Pericardium (tissue), 1 donor: ENCODE measurements around a stretch of chr15.

- RRBS = no CpG with 5 or more reads among the region's 8 CpGs
These were observed 95.7 kb downstream of the IGF1R start for GRCh38 chr15:98743726-98744831.

DNA sequence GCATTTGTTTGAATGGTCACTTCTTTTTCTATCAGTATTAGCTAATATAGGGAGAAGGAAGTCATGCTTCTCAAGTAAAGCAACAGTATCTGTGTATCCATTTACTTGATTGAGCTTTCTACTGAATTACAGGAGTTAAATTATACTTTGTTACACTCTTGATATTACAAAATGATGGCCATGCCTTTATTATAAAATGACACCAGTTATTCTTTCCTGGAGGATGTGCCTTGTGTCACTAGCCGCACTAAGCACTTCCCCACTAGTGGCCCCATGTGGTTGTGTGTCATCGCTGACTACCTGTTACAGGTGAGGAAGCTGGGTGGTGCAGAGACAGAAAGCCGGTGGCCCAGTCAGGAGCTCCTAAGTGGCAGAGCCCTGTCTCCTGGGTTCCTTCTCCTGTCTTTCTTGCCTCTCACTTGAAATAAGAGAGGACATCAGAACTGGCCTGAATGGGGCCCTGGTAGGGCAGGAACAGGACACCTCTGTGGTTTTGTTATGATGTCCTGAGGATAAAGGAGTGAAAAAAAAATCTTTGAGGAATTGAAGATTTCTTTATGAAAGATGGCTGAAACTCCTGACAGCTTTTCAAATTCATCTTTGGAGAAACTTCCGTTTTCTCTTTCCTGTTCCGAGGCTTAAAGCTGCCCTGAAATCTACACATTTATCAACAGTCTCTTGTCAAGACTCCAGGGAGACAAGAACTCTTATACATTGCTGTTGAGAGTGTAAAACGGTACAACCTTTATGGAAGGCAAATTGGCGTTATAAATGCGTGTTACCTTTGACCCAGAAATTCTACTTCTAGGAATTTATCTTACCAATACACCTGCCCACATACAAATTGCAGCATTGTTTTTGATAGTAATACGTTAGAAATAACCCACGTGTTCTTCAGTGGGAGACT is 97.0 kb downstream of the IGF1R start:
- RRBS = no CpG with 5 or more reads among the region's 10 CpGs

DNA sequence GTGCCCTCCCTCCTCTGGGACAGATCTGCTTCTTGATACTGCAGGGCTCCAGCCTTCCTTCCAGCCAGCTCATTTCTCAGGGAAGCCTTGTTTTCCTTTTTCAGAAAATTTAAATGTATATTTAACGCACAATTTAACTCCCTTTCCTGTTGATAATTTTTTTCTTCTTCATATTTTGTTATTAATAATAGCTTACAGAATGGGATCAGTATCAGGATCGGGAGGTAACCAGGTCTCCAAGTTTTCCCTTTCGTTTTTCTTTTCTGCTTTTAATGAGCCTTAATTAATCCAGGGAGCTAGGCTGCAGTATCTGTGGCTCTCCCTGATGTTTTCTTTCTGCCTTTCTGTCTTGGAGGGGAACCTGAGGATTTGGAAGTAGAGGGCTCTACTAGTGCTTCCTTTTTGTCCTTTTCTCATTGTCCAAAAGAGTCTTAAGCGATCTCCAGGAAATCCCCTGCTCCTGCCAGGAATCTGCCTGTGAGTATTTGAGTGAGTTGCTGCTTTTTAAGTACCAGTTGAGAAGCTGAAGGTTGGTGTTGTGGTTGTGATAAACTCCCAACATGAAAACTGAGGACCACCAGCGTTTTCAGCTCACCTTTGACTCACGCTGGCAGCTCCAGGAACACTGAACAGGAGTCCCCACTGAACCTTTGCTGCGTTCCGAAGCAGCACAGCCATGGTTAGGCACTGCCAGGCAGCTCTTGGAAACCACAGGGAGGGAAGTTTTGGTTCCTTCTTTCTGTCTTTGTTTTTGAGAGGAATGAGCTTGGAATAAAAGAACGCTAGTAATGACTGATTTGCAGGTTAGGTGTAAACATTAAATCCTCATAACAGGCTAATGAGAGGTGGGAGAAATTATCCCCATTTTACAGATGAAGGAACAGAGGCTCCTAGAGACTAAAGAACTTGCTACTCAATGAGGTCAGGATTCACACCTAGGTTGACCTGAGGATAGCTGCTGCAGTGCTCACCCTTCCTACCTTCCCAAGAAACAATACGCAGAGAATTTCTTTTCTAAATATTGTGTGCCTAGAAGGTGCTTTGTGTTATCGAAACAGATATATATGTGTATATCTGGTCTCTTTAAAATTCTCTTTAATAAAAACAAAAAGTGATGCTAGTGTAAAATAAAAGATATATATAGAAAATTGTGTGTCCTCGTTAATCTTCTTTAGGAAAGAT is 106.0 kb downstream of the IGF1R start:
- RRBS = no CpG with 5 or more reads among the region's 12 CpGs

- RRBS = no CpG with 5 or more reads among the region's 16 CpGs
These were observed 131.3 kb downstream of the IGF1R start for GRCh38 chr15:98779534-98780129.

- RRBS = no CpG with 5 or more reads among the region's 4 CpGs
These were observed 118.8 kb downstream of the PGPEP1L start for GRCh38 chr15:98888733-98889201.

- RRBS = no CpG with 5 or more reads among the region's 7 CpGs
These were observed 43.7 kb downstream of the PGPEP1L start for GRCh38 chr15:98963851-98964372.

DNA sequence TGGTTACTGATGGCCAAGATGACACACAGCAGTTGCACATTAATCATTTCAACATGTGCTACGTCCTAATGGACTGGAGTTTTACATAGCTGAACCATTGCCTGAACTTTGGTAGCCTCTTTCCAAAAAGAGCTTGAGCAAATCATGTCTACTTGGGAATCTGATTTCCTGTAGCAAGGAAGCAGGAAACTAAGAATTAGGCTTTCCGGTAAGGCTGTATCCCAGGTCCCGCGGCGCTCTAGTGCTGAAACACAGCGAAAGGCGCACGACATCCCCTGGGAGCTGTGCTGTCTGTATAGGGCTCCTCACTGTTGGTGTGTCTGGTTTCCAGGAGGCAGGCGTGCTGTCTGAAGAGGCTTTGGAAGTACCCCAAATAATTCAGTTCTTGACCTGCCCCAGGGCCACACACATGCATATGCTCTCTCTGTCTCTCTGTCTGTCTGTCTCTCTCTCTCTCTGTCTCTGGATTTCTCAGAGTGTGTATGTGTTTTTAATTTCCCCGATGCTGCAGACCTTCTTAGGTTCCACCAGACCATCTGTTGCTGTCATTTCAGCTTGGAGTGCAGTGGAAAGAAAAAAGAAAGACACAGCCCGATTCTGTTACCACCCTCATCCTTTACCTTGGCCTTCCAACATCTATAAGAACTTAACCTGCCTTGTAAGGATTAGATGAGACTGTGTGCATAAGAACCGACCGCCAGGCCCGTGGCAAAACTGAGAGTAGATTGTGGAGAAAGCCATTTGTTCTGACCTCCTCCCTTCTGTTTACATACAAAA is 9.5 kb upstream of the PGPEP1L start:
- RRBS = no CpG with 5 or more reads among the region's 14 CpGs

GRCh38 chr15:99120769-99121201 is 15.9 kb downstream of the SYNM start:
- RRBS = no CpG with 5 or more reads among the region's 4 CpGs

DNA sequence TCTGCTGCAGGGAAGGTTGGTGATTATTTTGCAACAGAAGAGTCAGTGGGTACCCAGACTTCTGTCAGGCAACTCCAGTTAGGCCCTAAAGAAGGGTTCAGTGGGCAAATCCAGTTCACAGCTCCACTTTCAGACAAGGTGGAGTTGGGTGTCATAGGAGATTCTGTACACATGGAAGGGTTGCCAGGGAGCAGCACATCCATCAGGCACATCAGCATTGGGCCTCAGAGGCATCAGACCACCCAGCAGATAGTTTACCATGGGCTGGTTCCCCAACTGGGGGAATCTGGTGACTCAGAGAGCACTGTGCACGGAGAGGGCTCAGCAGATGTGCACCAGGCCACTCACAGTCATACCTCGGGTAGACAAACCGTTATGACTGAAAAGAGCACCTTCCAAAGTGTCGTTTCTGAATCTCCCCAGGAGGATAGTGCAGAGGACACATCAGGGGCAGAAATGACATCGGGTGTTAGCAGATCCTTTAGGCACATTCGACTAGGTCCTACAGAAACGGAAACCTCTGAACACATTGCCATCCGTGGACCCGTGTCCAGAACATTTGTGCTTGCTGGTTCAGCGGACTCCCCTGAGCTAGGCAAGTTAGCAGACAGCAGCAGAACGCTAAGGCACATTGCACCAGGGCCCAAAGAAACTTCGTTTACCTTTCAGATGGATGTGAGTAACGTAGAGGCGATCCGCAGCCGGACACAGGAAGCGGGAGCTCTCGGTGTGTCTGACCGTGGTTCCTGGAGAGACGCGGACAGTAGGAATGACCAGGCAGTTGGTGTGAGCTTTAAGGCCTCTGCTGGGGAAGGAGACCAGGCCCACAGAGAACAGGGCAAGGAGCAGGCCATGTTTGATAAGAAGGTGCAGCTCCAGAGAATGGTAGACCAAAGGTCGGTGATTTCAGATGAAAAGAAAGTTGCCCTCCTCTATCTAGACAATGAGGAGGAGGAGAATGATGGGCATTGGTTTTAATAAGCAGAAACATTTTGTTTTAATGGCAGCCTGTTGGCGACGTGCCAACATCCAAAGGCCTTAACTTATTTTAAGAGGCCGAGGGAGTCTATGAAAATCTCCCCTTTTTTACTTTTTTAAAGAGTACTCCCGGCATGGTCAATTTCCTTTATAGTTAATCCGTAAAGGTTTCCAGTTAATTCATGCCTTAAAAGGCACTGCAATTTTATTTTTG is 27.6 kb downstream of the SYNM start:
- RRBS = no CpG with 5 or more reads among the region's 27 CpGs

DNA sequence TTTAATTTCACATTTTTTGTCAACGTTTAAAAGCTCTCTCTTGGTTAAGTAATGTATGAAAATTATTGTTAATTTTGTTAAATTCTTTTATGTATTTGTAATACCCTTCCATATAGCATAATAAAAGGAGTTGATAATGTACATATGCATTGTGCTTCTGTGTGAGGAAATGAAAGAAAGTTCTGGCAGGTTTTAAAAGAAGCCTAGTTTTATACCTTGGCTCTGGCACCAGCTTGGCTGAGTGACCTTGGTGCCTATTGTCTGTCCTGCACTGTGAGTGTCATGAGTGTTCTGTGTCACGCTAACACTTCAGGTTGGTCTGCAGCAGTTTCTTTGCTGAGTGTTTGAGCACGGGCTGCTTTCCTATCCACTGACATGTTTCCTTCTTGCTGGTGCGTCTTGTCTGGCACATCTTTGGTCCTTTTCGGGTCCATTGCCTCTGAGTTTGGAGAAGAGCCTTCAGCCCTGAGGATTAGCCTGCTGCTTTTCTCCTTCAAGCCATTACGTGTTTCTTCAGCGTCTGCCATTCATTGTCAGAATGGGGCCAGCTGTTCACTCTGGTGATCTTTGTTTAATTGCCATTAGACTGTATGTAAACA is 55.3 kb downstream of the LRRC28 start:
- RRBS = no CpG with 5 or more reads among the region's 7 CpGs

DNA sequence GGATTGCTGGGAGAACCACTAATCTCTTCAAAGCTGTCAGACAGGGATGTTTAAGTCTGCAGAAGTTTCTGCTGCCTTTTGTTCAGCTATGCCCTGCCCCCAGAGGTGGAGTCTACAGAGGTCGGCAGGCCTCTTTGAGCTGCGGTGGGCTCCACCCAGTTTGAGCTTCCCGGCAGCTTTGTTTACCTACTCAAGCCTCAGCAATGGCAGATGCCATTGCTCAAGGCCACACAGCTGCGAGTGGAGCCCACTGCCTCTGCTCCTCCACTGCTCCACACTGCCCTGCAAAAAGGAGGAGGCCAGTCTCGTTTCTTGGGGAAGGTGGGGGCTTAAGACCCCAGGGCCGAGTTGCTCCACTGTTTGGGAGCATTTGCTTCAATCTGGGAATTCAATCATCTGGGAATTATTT is 144.7 kb upstream of the MEF2A start:
- RRBS = no CpG with 5 or more reads among the region's 6 CpGs

DNA sequence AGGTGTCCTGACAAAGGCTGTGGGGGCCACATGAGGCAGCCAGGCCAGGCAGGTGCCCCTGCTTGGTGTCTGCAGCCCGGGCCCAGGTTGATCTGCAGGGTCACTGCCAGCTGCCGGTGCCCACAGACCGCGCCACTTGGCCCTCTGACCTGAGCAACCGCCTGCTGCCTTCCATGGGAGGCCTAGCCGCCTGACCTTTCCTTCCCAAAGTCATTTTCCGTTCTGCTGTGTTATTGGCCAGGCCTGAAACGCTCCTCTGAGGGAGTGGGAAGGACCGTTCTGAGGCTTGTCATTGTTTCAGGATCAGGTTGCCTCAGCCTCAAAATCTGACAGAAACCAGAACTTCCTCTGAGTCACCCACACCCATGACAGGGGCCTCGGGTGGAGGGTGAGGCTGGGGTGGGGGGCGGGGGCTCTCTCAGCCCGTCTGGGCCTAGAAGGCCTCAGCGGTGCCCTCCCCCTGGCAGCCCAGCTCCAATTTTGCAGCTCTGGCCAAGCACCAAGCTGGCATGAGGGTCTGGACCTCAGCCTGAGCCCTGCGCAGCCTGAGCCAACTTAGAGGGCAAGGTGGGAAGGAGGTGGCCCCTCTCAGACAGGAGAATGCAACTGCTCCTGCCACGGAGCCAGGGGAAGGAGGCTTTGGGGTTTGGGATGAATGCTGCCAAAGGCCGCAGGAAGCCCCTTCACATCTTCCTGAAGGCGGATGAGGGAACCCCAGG is 140.6 kb upstream of the MEF2A start:
- RRBS = 80% methylated on average over 1 of the region's 17 CpGs

GRCh38 chr15:99442134-99442688 is 123.6 kb upstream of the MEF2A start:
- RRBS = no CpG with 5 or more reads among the region's 4 CpGs

- RRBS = no CpG with 5 or more reads among the region's 24 CpGs
These were observed 91.7 kb upstream of the MEF2A start for GRCh38 chr15:99473785-99474836.

DNA sequence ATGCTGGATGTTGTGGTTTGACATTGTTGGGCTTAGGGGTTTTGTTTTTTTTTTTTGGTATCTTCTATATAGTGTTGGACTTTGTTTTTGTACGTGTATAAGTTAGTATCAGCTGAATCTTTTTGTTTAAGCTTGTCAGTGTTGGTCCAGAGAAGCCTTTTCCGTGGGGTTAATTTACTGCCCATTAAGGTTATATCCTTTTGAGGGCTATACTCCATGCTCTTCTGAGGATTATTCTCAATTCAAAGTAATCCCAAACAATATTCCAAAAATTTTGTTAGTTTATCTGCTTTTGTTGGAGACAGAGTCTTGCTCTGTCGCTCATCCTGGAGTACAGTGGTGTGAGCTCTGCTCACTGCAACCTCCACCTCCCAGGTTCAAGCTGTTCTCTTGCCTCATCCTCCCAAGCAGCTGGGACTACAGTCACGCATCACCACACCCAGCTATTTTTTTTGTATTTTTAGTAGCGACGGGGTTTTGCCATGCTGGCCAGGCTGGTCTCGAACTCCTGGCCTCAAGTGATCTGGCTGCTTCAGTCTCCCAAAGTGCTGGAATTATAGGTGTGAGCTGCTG is 39.0 kb downstream of the MEF2A start:
- RRBS = no CpG with 5 or more reads among the region's 7 CpGs

DNA sequence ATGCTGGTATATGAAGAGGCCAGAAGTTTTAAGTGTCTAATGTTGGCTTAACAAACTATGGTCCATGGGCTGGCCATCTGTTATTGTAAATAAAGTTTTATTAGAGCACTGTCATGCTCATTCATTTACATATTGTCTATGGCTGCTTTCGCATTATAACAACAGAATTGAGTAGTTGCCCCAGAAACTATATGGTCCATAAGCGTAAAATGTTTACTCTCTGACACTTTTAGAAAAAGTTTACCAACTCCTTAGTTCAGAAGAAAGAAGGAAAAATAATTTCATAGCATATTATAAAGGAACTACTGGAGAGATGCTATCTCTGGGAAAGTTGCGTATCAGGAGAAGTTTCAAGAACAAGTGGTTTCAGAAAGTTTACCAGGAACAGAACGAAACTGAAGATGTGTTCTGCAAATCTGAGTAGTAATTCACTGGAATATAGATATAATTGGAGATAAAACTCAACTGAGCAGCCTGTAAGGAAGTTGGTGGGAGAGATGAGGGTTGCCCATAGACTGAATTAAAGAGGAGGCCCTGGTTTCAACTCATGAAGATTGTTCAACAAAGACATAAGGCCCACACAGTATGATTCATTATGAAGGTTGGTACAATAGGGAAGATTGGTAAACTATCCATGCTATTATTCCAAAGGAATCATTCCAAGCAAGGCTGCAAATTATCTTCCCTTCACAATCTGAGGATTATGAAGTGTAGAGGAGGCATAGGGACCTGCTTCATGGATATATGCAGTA is 68.1 kb downstream of the MEF2A start:
- RRBS = no CpG with 5 or more reads among the region's 4 CpGs

GRCh38 chr15:99720885-99721239 is 12.4 kb downstream of the LYSMD4 start:
- RRBS = no CpG with 5 or more reads among the region's 4 CpGs

- RRBS = no CpG with 5 or more reads among the region's 30 CpGs
These were observed 192.8 kb upstream of the LYSMD4 start for GRCh38 chr15:99926059-99926491.

- RRBS = no CpG with 5 or more reads among the region's 7 CpGs
These were observed 288.4 kb upstream of the LYSMD4 start for GRCh38 chr15:100021612-100021962.

DNA sequence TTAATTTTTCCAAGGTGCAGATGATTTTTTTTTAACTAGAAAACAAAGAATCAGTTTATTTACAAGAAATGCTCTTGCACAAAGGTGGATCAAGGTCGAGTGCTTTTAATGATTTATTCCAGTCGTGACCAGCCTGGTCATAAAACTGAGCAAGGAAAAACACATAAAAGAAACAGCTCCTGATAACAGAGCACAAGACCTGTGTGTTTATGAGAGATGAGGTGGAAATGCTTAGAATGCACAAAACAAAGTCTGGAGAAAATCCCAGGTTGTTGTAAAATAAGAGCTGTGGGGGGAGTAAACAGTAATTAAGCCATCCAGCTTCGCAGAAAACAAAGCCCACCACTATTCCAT is 139.5 kb downstream of the ADAMTS17 start:
- RRBS = no CpG with 5 or more reads among the region's 3 CpGs